Measurements from ENCODE around the genes SPEN and CPLANE2.

- PRO-cap = no peak
These were observed 6.5 kb downstream of the UQCRHL start for GRCh38 chr1:15800796-15801522.

DNA sequence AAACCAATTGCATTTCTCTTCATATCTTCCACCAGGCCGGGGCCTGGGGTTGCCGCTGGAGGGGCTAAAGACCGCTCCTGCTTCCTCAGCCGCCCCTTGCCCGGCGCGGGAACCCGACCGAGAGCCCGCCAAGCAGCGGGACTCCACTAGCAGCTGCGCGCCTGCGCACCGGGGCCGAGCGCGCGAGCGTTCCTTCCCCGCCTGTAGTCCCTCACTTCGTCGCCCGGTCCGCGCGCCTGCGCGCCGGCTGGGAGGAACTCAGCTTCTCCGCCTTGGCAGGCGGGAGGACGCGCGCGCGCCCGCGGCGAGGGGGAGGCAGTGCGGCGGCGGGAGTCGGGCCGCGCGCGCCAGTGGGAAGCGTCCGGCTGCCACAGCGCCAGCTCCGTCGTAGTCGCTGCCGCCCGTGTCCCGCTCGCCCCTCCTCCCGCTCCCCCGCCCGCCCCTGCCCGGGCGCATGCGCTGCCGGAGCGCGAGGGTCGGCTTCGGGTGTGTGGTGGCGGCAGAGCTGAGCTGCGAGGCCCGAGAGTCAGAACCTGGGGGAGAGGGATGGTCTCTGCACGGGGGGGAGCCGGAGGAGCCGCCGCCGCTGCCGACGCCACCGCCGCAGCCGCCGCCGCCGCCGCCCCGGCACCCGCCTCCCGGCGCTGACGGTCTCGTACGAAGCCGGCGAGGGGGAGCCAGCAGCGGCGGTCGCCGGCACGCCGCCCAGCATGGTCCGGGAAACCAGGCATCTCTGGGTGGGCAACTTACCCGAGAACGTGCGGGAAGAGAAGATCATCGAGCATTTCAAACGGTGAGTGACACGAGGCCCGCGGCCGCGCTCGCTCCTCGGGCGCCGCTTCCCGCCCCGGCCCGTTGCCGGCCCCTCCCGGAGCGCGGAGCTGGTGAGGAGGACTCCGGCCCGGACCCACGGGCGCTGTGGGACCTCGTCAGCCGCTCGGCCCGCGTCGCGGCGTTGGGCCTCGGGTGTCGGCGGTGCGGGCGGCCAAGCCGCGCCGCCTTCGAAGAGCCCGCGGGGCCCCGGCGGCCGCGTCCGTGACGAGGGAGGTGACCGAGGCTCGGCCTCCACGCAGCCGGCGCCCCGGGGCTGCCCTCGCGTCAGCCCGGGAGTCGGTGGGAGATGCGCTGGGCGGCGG, at the start of gene SPEN:
SPEN (plus strand) TSS at position 350 of the 1,136 bp plus-strand sequence.
- PRO-cap = bidirectional peak, plus-strand start at position 465 of the sequence, minus-strand start at position 148 of the sequence; unidirectional peak, plus-strand start at position 660 of the sequence; bidirectional peak, plus-strand start at position 1,106 of the sequence, minus-strand start at position 948 of the sequence

GRCh38 chr1:15930025-15930910, 45.6 kb downstream of the ZBTB17 start:
- PRO-cap = no peak

DNA sequence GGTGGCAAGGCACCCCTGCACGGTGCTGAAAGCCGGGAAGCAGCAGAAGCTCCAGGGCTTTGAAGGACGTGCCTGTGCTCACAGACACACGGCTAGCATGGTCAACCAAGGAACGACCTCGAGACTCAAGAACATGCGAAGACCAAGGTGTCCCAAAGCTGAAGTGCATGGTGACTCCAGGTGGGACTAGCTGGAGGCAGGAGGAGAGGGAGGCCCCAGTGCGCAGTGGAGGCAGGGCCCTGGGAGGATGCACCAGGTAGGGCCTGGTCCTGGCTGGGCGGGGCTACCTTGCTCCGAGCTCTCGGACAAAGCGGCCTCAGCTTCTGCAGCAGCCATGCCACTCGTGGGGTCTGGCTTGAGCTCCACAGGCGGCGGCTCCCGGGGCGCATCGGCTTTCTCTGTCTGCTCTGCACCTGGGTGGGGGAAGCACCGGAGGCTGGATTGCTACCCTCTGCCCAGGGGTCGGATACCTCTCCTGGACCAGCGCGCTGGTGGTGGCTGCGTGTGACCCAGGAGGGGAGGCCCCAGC, 30.4 kb downstream of the ZBTB17 start:
- PRO-cap = no peak

- PRO-cap = no peak
These were observed 11.8 kb downstream of the ZBTB17 start for GRCh38 chr1:15964028-15964503.

- PRO-cap = no peak
These were observed 1.7 kb upstream of the HSPB7 start for GRCh38 chr1:16019481-16020003.

DNA sequence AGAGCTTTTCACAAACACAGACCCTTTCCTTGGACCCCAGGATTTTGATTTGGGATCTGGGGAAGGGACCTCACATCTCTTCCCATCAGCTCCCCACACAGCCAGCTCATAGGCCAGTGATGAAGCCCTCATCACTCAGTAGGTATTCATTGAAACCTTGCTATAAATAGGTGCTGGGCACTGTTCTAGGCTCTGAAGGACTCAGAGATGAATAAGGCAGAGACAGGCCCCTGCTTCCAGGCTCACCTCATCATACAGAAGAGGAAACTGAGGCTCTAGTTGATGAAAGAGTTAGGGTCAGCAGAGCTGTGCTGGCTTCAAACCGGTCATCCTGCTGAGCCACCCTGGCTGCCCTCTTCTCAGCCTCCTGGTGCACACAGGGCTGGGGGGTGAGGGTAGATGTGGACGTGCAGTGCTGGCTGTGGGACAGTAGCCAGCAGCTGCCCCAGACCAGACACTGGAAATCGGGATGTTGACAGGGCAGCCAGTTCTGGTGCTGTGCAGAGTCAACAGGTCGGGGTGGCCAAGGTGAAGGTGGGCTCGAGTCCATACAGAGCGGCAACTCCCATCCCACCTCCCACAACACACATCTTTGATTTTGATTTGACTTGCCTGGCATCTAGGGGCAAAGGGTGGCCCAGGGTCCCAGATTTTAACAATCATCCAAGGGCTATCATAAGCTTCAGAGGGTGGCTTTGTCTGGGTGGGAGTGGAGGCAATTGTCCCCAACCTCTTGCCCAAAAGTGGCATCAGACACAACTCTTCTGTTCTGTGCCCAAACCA, 1.5 kb upstream of the CLCNKA start:
- PRO-cap = no peak

DNA sequence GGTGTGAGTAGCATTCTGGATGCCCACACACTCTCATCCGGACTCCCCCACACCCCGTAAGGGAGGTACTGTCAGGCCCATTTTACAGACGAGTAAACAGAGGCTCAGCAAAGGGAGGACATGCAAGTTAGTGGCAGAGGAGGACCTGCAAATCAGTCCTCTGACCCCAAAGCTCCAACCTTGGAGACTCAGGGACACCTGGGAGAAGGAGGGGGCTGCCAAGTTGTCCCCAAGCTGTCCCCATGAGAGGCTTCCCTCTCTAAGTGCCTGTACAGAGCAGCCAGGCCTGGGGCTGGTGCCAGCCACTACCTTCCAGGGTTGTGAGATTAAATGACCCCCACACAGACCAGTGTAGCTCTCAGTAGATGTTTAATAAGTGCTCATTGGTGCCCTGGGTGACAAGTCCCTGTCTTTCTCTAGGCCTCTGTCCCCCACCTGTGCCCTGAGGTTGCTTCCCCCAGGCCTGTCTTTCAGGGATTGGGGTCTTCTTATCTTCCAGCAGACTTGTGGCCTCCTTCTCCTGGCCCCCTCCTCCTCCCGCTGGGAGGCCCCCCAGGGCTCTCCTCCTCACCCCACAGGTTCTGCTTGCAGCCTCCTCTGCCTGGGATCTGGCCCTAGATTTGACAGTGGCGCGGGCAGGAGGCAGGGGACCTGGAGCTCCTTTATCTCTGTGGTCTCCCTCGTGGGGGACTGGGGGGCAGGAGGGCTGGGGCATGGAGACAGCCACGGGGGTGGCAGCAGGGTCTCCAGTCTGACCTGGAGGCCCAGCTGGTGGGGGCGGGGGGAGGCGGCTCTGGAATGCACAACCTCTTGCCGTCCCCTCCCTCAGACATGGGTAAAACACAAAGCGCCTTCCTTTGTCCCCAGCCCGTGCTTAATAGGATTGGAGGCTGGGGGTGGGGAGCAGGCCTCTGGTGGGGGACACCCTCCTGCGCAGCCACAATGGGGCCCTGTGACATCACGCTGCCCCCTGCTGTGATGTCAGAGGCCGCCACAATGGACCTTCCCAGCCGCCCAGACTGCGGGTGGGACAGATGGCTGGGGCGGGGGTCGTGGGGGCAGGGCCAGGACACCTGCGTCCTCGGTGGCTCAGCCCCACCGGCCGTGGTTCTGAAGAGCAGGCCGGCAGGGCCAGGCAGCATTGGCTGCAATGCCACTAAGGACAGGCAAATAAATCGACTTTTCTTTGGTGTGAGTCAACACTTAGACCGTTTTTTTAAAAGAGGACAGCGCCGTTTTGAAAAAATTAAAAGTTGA, 40.2 kb downstream of the EPHA2 start:
- PRO-cap = no peak

DNA sequence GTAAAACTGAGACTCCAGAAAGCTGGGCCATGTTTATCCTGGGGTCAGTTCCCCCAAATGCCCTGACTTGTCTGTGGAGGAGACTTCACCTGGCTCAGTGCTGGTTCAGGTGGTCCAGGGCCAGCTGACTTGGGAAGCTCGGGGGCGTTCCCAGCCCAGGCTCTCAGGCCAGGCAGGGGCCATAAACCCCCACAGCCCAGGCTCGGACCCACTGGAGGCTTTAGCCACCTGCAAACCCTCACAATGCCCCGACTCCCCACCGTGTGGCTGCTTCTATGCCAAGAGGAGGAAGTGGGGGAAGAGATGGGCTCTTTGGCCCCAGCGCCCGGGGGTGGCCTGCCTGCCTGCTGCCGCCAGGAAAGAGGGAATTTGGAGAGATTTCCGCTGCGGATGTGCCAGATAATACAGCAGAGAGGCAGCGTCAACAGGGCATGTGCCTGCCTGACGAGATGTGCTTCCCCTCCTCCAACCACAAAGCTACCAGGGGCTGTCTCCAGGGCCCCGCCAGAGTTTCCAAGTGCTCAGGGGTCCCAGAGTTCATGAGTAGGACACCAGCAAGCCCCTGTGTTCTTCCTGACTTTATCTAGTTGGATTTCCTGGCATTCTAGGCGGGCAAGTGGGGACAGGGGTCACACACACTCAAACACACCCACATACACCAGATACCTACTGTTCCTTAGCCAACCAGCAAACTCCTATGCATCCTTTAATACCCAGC, 14.3 kb downstream of the EPHA2 start:
- PRO-cap = no peak

GRCh38 chr1:16146727-16147677, 8.9 kb downstream of the EPHA2 start:
- PRO-cap = no peak

GRCh38 chr1:16165481-16165842, 9.6 kb upstream of the EPHA2 start:
- PRO-cap = no peak

DNA sequence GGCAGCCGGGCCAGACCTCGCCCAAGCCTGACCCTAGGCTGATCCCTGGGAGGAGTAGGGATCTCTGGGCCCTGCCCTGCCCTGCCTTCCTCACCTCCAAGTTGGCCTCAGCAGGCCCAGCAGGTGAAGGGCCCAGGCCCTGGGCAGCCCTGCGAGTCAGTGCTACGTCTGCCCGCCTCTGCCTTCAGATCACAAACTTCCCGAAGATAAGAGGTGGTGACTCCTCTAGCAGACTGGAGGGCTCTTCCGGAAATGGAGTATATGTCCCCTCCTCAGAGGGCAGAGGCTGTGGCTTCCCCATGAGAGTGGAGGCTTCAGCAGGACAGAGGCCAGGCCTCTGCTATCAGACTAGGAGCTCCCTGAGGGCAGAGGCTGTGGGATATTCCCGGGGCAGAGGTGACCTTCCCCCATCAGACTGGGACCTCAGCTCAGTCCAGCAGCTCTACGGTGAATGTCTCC, 15.8 kb upstream of the EPHA2 start:
- PRO-cap = no peak

DNA sequence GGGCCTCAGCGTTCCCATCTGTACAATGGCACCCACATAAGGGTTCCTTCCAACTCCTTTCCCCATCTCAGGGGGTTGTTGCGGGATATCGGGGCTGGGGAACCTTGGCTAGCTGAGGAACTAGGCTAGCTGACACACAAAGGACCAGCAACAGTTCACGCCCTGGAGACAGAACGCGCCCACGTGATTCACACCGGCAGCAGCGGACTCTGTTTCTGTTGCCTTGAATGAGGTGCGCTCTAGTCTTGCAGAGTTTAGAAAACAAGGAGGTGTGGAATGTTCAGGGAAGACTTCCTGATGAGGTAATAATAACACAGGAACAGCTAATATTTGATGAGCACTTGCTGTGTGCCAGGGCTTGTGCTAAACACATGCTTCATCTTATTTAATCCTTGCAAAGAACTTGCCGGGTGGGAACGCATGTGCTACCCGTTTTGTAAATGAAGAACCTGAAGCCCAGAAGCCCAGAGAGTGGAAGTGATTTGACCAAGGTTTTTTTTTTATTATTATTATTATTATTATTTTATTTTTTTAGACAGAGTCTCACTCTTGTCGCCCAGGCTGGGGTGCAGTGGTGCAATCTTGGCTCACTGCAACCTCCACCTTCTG, 23.3 kb upstream of the EPHA2 start:
- PRO-cap = no peak

- PRO-cap = no peak
These were observed 5.6 kb upstream of the ARHGEF19 start for GRCh38 chr1:16217934-16218608.

DNA sequence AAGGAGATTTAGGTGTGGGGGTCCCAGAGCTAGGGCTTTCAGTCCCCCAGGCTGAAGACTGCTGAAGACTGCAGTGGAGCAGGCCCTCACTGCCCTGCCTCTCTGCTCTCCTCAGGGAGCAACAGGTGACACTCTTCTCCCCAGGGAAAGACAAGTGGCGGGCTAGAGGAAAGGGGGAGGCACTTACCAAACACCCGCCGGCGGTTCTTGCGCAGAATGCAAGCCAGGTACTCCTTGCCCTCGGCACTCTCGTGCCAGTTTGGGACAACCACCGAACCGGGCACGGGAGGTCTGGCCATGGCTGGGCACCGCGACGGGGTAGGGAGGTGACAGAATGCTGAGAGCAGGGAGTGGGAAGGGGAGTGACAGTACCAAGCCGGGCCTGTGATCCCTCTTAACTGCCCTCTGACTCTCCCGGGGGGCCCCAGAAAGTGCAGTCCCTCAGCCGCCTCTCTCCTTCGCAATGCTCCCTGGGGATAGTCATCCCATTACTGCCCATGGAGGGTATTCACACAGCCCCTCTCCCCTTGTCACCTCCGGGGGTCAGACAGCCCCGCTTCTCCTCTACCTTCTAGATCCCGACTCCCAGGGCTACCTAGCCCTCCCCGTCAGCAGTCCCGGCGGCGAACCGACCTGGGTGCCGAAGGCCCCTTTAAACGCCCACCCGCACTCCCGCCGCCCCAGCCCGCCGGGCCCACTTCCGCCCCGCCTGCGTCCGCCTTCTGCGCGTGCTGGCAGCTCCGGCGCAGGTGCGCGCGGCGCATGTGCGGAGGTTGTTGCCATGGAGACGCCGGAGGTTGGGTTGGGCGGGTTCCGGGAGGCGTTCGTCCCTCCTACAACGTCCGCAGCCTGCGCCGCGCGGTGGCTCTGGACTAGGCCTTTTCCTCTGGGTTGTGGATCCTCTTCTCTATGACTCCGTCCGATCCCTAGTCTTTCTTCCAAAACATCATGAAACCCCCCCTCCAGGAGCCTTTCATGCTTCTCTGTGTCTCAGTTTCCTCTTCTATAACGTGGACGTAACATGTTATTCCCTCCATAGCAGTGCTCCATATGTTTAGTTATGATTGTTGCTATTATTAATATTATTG, at the start of gene CPLANE2:
CPLANE2 (minus strand) TSS at position 740 of the 1,088 bp plus-strand sequence.
- PRO-cap = no peak

GRCh38 chr1:16371748-16372274, 4.8 kb downstream of the SZRD1 start:
- PRO-cap = no peak

- PRO-cap = no peak
These were observed 986 bp downstream of the NECAP2 start for GRCh38 chr1:16441569-16441851.

DNA sequence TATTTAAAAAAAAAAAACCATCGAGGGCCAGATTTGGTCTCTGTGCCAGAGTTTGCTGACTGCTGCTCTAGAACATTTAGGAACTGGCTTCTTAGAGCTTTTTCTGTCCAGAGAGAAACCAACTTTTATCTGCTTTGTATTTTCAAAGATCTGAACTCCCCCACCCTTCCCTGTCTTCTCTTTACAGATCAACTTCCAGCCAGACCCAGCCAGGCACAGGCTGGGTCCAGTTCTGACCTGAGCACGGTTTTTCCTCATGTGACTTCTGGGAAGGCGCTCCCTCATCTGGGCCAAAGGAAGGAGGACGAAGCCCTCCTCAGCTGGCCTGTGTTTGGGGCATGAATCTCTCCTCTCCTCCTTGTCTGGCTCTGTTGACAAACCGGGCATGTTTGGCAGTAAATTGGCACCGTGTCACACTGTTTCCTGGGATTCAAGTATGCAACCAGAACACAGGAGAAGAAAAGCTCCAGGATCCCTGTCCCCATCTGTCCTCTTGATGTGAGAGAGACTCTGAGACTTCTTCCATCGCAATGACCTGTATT, 18.2 kb downstream of the NECAP2 start:
- PRO-cap = no peak

DNA sequence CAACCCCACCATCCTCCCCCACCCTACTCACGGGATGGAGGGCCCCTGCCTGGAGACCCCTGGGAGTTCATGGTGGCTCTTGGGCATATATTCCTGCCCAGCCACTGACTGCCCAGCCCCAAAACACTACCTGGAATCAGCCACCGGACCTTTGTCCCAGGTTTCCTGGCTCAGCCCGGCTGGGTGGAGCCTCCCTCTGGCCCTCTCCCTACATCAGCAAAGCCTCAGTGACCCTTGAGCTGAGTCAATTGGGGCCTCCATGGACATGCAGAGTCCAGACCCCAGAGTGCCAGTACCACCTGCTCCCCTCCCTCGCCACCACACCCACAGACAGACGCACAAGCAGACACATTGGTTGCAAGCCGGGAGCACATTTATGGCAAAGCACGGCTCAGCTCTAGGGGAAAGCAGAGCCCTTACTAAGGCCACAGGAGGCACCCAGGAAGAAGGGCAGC, 224.6 kb upstream of the CROCC start:
- PRO-cap = no peak

DNA sequence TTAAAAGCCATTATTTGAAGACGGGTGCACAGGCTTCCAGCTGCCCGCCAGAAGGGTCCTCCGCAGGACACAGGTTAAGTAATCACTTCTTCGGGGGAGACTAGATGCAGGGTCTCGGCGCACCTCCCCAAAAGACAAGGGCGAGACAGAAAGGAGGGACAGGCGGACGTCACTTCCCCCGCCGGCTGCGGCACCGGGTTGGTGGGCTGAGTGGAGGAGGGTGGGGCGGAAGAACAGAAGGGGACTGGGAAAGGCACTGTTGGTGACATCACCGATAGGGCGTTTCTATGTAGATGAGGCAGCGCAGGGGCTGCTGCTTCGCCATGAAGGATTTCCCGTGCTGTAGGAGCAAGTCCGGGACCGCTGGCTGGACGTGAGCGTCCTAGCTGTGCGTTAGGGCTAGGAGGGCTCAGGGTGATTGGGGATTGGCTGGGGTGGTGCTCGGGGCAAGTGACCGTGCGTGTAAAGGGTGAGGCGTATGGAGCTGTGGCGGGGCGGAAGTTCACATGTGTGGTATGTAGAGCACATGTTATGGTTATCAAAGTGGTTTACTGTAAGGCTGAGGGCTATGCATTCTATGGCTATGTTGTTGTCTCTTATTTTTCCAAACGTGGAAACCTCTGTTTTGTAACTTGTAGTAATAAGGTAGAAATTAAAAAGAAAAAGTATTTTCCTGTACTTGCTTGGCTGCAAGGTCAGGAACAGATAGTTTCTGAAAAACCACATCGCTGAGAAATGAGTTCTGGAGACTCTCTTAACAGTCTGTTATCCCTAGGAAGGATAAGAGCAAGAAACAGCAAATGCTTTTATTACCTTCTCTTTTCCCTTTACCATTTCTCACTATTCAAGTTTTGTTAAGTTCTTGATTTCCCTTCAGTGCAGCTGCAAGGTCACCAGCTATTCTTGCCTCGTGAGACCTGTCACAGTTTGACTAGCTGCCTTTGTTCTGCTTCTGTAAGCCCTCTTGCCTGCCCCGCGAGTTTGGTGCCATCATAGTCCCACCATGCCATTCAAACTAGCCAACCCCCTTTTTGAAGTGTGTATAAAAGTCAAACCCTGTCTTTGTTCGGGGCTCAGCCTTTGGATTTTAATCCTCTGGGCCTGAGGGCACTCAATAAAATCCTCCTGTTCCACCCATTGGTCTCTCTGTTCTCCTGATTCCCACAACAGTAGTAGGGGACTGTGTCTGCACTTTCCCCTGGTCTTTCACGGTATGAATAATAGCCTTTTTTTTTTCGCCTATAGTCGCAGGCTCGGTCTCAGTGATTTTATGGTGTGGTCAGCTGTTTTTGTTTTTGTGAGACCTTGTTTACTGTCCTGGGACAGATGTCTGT, 16.6 kb upstream of the CROCC start:
- PRO-cap = no peak

All from neutrophil (primary cell).